Pericardium (tissue), 1 donor: Measurements from ENCODE around the genes TEAD1, FAR1 and COPB1.

DNA sequence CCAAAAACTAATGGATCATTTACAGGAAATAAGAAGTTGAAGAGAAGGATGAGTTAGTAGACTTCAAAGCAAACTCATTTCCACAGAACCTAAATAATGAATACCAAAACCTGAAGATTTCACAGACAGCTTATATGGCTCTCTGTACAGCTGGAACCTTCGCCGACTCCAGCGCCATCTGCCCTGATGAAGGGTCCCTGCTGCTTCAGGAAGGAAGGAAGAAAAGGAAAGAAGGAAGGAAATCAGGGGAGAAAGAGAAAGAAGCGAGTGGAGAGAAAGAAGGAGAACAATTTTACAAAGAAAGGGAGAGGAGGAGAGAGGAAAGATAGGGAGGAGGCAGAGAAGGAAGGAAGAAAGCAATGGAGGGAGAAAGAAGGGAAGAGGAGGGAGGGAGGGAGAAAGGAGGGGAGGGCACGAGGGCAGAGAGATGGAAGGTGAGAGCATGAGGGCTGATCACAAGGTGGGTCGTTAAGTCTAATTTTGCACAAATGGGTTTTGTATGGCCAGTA is 39.1 kb downstream of the PARVA start:
- RRBS, result no CpG with 5 or more reads among the region's 6 CpGs

DNA sequence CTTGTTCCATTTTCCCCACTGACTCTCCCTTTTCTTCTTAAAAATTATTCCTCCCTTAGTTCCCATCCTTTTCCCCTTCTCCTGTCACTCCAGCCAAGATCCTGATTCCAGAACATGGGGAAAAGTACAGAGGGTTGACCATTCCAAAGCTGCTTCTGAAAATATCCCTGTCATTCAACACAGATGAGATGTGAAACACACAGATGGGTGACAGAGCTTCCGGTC is 57.8 kb downstream of the PARVA start:
- RRBS, result no CpG with 5 or more reads among the region's 1 CpG

DNA sequence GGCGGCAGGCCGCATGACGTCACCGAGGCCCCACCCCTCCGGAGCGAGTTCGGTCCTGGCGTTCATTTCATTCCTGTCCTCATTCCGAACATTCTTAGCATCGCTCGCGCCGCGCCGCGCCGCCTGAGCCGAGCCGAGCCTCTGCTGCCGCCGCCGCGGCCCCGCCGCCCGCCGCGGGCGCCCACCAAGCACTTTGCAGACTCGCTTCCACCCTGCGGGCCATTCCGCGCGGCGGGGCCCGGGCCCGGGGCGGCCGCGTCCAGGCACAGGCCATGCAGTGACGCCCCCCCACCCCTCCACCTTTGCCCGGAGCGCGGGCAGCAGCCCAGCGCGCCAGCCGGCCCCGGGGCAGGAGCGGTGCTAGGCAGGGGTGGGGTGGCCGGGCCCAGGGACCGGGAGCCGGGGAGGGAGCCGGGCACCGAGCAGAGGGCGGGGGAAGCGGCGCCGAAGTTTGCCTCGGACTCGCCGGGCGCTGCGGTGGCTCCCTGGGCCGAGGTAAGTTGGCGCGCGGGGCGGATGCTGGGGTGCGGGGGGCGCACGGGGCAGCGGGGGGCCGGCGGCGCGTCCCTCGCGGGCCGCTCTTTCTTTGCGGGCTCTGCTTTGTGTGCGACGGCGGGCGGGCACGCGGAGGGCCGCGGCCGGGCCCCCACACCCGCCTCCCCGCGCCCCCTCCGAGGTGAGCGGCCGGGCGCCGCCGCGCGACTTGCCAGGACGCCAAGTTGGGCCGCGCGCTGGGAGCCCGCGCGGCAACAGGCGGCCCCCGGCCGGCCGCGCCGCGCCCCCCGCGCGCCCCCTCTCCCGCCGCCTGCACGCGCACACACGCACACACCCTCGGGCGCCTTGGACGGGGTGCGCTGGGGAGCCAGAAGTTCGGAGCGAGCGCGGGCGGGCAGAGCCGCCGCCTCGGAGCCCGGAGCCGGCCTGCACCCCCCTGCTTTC is at the start of gene TEAD1:
Gene TEAD1 (plus strand): TSS at position 82 of the 939 bp plus-strand sequence.
- RRBS, result 2% methylated on average over 65 of the region's 136 CpGs

DNA sequence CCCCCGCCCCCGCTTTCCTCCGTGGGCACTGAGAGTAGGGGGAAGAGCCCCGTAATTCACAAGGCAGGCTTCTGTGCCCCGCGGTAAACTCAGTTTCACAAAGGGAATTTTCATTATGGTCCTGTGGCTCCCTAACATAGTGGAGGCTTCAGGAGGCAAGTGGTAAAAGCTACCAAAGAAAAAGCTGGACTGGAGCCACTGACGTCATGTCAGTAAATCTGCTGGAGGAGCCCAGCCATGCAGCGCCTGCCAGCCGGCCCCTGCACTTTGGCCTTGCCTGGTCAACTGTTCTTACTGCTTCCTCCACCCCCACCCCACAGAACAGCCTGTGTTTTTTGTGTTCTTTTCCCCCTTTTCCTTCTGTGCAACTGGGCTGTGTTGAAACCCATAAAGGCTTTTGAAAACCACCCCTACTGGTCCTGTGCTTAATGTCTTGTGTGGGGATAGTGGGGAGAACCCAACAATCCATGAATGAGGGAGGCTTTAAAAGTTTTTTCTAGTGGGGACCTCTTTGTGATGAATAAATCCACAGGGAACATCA is 18.4 kb downstream of the TEAD1 start:
- RRBS, result no CpG with 5 or more reads among the region's 9 CpGs

DNA sequence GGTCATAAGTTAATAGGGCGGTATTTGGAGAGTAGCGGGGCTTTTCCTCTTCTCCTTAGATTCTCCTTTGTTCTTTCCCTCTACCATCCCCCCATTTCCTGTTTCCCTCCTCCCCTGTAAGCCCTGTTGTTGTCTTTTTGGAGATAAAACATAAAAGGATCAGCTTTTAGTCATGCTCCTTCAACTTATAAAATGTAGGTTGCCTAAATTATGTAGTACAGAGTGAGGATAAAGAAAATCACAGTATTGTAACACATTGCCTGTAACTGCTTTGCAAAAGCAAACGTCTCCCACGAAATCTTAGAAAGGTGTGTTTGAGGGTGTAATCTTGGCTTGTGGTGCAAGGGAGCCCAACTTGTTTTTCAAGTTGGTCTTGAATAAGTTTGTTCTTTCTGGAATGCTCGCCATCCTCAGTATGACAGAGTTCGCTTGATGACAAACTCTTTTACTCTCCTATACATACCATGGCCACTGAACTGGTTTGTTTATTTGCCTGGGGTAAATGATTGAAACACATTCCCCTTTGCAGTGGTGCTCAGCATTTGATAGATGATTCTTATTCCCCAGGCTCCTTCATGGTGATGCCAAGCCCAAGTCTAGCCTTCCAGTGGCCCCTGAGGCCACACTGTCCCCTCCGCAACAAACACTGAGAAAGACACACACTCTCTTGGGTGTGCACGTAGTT is 49.5 kb downstream of the TEAD1 start:
- RRBS, result no CpG with 5 or more reads among the region's 8 CpGs

GRCh38 chr11:12799996-12800625 is 125.9 kb downstream of the TEAD1 start:
- RRBS, result no CpG with 5 or more reads among the region's 7 CpGs

DNA sequence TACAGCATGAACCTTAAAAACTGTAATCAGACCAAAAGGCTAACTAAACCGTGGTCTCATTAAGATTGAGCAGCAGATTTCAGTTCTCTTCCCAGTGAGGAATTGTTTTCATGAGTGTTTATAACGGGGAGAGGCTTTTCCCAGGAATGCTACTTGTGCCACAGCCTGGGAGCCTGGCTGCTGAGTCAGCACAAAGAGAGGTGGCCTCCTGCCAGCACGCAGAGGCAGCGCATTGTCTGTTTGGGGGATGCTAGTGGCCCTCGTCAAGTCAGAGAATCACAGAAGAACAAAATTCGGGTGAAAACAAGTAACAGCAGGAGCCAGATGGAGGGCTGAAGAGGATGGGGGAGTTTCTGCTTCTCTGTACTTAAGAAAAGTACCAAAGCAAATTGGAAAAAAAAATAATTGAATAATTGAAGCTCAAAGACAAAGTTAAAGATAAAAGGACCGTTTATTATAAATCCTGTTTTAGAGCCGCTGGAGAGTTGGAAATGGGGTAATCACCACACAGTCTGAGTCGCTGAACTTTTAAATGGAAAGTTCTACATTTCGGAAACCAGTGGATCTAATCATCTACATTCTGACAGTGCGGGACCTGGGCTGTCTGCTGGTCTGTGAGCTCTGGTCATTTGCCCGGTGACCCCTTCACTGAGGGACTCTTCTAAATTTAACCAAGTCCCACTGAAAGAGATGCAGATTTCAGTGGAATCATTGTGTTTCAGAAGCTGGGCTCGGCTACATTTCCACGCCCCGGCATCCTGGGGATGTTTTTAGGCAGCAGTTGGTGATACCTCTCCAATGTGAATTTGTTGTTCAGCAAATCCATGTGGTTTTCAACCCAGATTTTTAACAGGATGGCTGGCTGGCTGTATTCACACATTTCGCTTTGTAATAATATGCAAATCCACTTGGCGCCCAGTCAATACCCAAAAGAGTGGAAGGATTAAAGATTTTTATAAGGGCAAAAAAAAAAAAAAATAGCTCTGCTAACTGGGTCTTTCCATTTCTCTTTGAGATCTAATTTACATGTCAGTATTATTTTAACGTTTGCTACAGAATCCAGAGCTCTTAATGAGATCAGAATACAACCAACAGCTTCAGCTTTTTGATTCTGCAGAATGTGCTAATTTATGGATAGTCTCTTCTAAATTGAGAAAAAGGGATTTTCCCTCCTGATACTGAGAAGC is 145.6 kb upstream of the RASSF10 start:
- RRBS, result 71% methylated on average over 3 of the region's 18 CpGs

- RRBS, result no CpG with 5 or more reads among the region's 6 CpGs
These were observed 818 bp downstream of the BTBD10 start for GRCh38 chr11:13462166-13462642.

GRCh38 chr11:13668540-13669214 is at the start of gene FAR1:
TSS of gene FAR1 (plus strand) at chr11:13668668.
- RRBS, result 2% methylated on average over 28 of the region's 81 CpGs

- RRBS, result no CpG with 5 or more reads among the region's 2 CpGs
These were observed 93.5 kb upstream of the SPON1 start for GRCh38 chr11:13868845-13869504.

GRCh38 chr11:13873033-13873855 is 89.3 kb upstream of the SPON1 start:
- RRBS, result 0% methylated on average over 1 of the region's 15 CpGs

DNA sequence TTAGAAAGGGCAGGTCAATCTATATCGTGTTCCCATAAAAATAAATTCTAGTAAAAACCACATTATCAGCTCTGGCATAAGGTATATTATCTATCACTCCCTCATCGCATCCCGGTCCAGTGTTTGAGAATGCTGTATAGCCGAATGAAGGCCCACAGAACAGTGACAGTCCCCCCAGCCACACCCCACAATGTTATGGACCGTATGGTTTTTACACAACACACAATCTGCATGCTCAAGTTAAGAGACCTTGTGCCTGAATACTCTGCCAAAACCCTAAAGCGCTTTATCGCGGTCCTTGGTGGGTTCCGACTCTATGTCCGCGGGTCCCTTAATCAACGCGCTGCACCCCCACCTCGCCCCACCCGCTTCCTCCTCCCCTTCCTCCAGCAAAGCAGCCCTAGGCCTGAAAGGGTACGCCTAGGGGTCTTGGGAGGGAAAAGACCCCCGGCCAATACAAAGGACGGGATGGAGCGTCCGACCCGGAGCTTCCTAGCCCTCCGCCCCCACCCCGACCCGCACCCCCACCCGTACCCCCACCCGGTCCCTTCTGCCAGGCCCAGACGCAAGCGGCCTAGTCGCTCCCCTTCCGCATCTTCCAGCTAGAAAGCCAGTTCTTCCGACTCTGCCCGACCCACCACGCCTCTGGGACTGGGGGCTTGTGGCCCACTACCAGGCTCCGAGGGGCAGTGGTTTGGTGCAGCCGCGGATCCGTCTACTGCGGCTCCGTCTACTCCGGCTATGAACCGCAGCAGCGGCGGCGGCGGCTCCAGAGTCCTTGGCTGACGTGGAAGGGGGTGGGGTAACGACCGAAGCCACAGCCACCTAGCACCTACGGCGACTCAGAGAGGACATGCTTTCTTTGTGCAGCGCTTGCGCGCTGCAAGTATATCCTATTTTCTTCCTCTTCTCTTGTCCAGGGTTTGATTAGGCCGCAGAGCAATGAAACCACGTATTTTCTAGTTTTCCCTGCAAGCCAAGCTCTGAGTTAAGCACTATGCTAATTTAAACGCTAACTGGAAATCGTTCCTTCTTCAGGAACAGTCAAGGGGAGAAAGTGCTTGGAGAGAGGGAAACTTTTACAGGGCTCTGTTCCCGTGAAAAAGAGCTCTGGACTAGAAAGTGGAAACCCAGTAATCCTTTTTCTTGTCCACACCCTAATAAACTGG is at the start of gene COPB1:
Gene COPB1 (minus strand): TSS at position 743 of the 1,169 bp plus-strand sequence.
- RRBS, result under 1% methylated on average over 6 of the region's 58 CpGs

GRCh38 chr11:14643915-14644531 is 419 bp downstream of the PDE3B start:
- RRBS, result 1% methylated on average over 29 of the region's 70 CpGs

DNA sequence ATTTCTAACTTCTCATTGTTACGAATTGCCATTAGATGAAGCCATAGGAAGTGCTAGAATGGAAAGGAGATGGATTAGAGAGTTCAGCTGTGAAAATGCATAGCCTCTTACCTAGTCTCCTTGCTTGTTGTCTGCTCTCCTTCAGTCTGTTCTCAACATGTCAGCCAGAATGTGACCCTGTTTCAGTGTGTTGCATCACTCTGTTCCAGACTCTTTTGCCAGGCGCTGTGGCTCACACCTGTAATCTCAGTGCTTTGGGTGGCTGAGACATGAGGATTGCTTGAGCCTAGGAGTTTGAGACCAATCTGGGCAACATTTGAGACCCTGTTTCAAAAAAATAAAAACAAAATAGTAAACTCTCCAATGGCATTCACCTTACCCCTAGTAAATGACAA is 39.5 kb downstream of the CYP2R1 start:
- RRBS, result no CpG with 5 or more reads among the region's 2 CpGs

GRCh38 chr11:15034840-15035152 is 38.6 kb upstream of the CALCB start:
- RRBS, result no CpG with 5 or more reads among the region's 4 CpGs

DNA sequence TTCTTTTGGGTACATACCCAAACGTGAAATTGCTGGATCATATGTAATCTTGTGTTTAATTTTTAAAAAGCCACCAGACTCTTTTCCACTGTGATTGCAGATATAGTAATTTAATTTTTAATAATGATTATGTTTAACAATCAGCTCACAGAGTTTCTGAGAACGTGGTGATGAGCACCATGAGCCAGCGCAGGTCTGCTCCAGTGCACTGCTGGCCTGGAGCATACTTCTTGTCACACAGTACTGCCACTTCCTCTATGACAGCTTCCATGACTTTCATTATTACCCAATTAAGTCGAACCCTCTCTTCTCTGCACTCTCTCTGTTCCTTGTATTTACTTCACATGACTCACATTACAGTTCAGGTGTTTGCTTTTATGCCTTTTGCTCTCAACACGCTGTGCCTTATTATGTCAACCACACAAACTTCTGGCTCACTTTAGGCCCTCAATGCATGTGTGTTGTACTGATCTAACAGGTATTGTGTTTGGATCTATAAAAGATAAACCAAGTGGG is 356.3 kb downstream of the INSC start:
- RRBS, result no CpG with 5 or more reads among the region's 5 CpGs

DNA sequence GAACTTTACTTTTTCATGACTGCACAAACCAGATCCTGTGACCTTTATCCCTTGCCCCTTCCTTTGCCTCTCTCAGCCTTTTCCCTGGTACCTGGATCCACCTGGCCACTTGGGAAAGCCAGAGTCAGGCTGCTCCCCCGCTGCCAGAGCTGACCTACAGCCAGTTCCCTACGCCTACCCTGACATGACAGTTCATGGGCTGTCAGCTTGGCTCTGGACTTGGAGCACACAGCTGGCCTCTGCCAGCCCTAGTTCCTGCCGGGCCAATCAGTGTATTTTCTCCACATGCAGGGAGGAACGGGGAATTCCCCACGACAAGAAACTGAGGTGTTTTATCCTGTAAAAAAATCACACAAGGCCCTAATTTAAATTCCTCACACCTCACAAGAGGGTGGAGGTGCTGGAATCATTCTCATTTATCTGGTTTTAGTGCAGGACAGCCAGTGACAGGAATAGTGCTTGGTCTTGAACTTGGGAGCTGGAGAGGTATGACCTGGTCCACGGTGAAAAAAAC is 382.7 kb downstream of the INSC start:
- RRBS, result no CpG with 5 or more reads among the region's 6 CpGs

DNA sequence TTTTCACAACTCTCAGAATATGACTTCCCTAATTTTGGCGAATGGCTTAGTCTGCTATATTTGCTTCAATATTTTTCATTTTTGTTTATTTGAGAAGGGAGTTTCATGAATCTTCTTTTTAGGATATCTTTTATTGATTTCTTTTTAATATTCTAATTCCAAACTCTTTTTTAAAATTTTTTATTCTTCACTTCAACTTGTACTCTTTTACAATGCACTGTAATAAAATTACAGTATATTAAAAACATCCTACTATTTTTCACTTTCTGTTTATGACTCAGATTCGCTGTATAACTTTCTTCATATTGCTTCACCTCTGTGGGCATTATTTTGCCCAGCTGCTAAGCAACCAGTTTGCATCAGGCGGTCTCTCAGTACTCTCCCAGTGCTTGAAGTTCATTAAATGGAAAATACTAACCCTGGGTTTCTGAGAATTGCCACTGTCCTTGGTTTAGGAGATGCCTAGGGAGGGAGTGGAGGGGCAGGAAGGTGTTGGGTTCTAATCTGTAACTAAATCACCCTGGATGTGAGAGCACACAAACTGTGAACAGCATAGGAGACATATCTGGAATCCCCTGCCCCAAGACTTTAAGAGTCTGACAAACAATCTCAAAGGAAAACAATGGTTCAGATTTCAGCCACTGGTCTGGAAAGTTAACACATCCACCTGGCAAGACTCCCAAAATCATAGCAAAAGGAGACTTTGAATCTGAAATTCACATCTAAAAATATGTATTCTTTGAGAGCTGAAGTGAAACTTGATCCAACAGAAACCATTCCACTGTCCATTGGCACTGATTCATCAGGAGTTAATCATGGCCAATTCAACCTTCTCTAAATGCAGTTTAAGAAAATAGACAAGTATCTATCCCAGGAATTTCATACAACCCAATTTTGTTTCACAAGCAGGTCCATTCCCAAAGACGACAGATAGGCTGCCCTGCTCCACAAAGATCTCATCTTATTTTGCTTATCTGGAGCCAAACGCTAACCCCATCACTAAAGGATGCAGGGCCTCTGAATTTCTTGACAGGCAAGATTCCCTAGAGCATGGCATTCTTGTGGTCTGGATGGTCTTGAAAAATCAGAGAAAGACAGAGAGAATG is 540.0 kb downstream of the SOX6 start:
- RRBS, result no CpG with 5 or more reads among the region's 5 CpGs

DNA sequence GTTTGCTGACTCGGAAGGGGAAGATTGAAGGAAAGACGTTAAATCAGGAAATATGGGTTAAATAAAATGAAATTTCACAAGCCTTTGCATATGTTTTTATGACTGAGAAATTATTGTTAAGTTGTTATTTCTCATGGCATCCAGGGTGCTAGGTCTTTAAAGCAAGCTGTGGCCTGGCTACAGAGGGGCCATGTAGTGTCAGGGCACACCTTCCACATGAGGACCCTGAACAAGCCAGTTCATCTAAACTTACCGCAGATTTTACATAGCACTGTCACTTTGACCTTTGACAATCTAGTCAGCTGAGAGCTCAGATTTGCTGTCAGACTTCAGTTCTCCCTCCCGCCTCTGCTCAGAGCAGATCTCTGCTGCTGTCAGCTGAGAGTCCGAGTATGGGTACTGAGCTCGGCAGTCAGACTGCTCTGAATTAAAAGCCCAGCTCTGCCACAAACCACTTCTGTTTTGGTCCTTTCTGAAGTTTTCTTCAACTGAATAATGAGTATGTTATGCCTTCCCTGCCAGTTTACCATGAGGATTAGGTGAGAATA is 507.1 kb downstream of the SOX6 start:
- RRBS, result no CpG with 5 or more reads among the region's 6 CpGs

DNA sequence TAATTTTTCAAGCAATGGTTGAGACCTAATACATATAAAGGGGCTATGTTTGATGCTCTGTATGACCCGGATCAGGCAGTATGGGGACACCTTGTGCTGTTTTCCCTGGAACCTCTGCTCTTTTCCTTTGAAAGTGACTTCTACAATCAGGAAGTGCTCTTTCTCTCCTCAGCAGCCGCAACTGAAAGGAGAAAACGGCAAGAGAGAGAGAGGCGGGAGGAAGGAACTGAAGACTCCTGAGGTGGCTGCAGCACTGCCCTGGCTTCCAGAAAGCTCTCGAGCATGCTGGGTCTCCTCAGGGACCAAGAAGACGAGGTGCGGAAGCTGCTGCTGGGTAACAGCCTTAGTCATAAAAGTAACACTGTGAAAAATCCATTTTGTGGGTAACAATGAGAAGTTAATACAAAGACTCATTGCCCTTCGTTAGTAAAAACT is 473.6 kb downstream of the SOX6 start:
- RRBS, result no CpG with 5 or more reads among the region's 8 CpGs